Melanocyte of skin (primary cell): ENCODE measurements around the gene OPA3.

DNA sequence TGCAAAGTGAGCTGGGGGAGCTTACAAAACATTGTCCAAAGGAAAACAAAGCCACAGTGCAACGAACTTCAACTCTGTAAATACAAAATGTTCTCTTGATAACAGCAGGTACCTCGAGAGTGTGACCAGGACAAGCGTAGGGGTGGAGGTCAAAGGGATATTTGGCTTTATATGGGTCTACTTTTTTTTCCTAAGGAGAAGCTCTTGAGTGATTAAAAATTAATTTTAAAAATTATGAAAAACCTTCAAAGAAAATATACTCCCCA lies 2.6 kb downstream of the IGSF23 start:
- CAGE, long polyA plus RNA, 2 experiments: no peak in any of the 2 experiments

GRCh38 chr19:44671563-44672157 lies 378 bp downstream of the CEACAM19 start:
- CAGE, long polyA plus RNA, 2 experiments: no peak in any of the 2 experiments

DNA sequence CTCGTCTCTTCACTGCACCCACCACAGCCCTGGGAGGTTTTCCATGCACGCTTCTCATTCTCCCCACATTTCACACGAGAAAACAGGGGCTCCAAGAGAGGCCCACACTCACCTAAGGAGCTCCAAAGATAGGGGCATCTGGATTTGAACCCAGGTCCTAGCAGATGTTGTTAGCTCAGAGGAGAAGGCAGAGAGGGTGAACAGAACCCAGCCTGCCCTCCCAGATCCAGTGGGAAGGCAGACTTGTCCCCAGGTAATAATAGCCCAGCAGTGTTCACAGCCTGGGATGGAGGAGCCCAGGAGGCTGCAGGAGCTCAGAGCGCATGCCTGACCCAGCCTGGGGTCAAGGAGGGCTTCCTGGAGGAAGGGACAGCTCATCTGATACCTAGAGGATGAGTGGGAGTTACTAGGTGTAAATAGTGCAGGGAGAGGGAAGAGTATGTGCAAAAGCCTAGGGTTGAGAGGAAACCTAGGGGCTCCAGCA lies 23.7 kb downstream of the CEACAM16 start:
- CAGE, long polyA plus RNA, 2 experiments: no peak in any of the 2 experiments

DNA sequence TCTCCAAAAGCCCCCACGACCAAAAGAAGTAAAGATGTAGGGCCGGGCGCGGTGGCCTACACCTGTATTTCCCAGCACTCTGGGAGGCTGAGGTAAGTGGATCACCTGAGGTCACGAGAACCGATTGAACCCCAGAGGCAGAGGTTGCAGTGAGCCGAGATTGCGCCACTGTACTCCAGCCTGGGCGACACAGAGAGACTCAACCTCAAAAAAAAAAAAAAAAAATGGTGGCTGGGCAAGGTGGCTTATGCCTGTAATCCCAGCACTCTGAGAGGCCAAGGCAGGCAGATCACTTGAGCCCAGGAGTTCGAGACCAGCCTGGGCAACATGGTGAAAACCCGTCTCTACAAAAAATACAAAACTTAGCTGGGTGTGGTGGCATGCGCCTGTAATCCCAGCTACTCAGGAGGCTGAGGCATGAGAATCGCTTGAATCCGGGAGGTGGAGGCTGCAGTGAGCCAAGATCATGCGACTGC lies 21.9 kb upstream of the BCL3 start:
- CAGE, long polyA plus RNA, 2 experiments: no peak in any of the 2 experiments

DNA sequence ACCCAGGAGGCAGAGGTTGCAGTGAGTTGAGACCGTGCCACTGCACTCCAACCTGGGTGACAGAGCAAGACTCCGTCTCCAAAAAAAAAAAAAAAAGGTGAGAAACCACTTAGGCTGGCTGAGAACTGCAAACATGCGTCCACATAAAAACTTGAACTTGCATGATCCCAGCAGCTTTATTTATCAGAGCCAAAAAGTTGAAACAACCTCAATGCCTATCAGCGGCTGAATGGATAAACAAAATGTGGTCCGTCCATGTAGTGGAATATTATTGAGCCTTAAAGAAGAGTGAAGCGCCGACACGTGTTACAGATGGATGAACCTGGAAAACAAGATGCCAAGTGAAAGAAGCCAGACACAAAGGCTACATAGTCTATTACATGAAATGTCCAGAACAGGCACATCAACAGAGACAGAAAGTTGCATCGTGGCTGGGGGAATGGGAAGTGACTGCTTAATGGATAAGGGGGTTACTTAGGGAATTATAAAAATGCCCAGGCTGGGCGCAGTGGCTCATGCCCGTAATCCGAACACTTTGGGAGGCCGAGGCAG lies 13.7 kb downstream of the NECTIN2 start:
- CAGE, long polyA plus RNA, 2 experiments: no peak in any of the 2 experiments

DNA sequence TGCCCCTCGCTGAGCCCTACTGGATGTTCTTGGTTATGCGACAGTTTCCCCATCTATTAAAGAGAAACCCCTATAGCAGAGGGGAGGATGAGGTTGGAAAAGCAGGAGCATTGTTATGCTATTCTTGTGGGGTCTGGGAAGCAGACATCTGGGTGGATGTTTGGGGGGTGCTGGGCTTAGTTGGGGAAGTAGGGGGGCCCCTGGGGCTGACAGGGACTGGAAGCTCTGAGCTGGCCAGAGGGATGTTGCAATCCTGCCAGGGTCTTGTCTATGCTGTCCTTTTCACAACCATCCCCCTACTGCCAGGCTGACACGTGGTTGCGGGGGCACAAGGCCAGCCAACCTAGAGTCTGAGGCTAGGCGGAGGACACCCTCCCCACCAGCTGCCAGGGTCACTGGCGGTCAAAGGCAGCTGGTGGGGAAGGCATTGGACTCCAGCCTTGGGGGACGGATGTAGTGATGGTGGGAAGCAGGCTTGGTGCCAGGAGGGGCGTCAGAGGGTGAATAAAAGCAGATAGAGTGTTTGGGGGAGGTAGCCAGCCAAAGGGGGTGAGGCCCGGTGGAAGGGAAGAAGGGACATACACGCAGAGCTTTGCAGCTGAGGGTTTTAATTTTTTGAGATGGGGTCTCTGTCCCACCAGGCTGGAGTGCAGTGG lies 1.6 kb upstream of the APOC1 start:
- CAGE, long polyA plus RNA, 2 experiments: no peak in any of the 2 experiments

DNA sequence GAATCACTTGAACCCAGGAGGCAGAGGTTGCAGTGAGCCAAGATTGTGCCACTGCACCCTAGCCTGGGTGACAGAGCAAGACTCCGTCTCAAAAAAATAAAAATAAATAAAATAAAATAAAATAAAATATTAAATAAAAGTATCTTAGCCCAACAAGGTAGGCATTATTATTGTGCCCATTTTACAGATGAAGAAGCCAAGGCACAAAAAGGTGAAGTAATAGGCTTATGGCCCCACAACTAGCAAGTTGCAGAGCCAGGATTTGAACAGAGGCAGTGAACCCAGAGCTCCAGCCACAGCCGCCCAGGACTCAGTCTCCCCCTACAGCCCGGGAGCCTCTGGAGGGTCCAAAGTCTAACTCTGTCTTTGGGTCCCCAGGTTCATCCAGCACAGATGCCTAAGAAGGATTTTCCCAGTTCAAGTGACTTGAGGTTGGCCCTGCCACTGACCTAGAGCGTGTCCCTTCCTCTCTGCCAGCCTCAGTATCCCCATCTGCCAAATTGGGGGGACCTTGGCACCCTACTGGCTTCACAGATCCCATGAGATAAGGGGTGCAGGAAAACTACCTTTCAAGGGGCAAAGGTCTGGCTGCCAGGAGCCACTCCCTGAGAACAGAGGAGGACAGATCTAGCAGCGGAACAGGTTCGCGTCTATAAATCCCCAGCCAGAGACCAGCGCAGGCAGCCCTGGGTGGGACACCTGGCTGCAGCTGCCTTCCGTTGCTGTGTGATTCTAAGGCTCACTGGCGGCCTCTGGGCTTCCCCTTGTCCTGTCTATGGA lies 7.0 kb downstream of the RELB start:
- CAGE, long polyA plus RNA, 2 experiments: no peak in any of the 2 experiments

GRCh38 chr19:45048939-45049874 lies 10.4 kb downstream of the CLASRP start:
- CAGE, long polyA plus RNA, 2 experiments: no peak in any of the 2 experiments

- CAGE, long polyA plus RNA, 2 experiments: no peak in any of the 2 experiments
These were observed 15.9 kb downstream of the NKPD1 start for GRCh38 chr19:45144803-45145450.

- CAGE, long polyA plus RNA, 2 experiments: no peak in any of the 2 experiments
These were observed 29.5 kb downstream of the MARK4 start for GRCh38 chr19:45280312-45281313.

- CAGE, long polyA plus RNA, 2 experiments: no peak in any of the 2 experiments
These were observed 16.3 kb downstream of the CKM start for GRCh38 chr19:45306337-45306878.

DNA sequence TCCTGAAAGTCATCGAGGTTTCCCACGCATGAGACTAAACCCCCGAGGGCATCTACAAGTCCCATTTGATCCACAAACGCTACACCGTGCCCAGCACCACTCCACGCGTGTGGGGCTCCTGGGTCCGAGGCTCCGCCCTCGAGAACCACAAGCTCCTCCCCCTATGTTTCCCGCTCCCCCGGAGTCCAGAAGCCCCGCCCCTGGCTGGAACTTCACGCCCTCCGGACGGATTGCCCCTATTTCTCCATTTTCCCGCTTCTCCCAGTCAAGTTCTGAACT lies 563 bp upstream of the POLR1G start:
- CAGE, long polyA plus RNA, 2 experiments: no peak in any of the 2 experiments

GRCh38 chr19:45443899-45445136 lies 20.6 kb upstream of the ERCC1 start:
- CAGE, long polyA plus RNA, 2 experiments: no peak in any of the 2 experiments

DNA sequence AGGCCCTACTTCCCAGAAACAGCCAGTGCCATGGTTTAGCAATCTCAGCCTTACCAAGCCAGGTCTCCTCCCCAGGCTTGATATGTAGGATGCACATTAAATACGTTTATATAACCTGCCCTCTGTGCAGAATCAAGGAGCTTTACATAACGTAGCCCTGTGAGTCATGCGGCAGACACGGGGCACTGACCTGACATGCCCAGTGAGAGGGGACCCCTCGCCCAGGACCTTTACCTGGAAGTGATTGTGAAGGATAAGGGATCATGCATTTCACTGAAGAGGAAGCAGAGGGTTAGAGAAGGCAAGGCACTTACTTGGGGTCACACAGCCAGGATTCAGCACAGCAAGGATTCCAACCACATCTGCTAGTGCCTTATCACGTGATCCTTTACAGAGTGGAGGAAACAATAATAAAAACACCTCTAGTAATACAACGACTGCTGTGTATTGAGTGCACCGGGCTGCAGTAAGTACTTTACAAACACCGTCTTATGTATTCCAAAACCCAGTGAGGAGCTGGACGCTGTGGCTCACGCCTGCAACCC lies 18.9 kb upstream of the FOSB start:
- CAGE, long polyA plus RNA, 2 experiments: no peak in any of the 2 experiments

GRCh38 chr19:45523418-45524265 lies 16.4 kb downstream of the VASP start:
- CAGE, long polyA plus RNA, 2 experiments: no peak in any of the 2 experiments

- CAGE, long polyA plus RNA, 2 experiments: no peak in any of the 2 experiments
These were observed at the start of gene OPA3 for GRCh38 chr19:45584696-45585241. TSS of gene OPA3 (minus strand) at chr19:45584802.

DNA sequence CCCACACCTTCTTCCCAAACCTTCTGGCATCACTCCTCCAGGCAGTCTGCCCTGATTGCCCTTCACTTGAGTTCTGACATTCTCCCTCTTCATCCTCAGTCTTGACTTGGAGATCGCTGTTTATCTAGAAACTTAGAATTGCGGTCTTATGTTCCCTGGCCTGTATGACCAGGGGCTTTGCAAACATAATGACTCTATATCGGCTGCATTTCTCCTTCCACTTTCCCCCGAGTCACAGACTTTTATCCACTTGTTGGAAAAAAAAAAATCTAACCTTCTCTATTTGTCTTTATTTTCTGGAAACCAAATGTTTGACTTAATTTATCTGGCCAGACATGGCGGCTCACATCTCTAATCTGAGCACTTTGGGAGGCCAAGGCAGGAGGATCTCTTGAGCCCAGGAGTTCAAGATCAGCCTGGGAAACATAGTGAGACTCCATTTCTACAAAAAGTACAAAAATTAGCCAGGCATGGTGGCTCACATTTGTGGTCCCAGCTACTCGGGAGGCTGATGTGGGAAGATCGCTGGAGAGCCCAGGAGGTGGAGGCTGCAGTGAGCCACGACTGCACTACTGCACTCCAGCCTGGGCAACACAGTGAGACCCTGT lies 5.4 kb upstream of the OPA3 start:
- CAGE, long polyA plus RNA, 2 experiments: no peak in any of the 2 experiments

DNA sequence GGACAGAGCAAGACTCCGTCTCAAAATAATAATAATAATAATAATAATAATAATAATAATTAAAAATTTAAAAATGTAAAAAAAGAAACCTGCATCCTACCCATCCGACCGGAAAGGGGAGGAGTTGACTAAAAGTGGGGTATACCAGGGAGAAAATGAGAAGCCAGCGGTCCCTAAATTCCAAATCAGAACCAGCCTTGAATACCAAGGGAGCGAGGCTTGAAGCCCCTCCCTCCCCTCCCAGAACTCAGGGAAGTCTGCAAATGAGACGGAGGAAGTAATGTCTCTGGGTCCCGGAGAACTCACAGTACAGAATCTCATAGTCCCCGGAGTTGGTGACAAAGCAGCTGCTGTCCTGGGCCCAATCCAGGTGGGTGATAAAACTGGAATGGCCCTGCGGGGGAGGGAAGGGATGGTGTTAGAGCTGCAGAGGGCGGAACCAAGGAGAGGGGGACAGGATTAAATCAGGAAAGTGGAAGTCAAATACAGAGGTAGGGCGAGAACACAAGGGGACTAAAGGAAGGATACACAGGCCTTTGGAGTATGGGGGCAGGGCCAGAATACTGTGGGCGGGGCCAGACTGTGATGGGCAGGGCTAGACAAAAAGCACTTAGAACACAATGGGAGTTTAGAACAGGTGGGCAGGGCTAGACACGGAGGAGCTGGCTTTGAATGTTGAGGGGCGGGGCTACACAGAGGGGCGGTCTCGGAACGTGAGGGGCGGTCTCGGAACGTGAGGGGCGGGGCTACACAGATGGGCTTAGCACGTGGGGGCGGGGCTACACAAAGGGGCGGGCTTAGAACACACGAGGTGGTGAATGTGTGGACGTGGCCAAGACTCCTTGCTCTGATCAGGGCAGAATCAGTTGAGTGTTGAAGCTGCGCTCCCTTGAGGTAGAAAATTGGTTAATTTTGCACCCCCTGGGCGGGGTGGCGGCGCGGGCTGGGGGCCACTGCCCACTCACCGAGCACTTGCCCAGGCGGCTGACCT lies 13.8 kb upstream of the GPR4 start:
- CAGE, long polyA plus RNA, 2 experiments: no peak in any of the 2 experiments

DNA sequence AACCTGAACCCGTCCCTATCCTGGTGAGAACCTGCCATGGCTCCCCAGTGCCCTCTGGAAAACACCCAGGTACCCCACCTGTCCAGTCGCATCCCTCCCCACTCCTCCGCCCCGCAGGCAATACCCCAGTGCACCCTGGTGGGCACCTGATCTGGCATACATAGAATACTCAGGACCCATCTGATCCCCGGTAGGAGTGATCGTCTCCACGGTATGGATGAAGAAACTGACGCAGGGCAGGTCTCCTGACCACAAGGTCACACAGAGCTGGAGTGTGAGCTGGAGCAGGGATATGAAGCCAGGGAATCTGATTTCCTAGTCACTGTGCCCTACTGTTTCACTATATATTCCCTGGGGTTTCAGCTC lies 12.7 kb downstream of the FBXO46 start:
- CAGE, long polyA plus RNA, 2 experiments: no peak in any of the 2 experiments

DNA sequence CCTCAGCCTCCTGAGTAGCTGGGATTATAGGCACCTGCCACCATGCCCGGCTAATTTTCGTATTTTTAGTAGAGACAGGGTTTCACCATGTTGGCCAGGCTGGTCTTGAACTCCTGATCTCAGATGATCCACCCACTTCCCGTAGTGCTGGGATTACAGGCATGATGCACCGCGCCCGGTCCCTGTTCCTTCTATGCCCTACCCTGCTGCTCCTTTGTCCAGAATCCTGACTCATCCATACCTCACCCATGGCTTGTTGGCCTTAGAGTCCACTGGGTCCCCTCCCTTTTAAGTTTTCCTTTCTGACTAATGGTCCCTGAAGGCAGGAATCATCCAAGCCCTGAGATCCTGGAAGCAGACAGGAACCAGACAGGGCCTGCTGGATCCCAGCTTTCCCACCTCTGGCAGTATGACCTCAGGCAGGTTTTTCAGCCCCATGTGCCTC lies 8.7 kb downstream of the FBXO46 start:
- CAGE, long polyA plus RNA, 2 experiments: no peak in any of the 2 experiments